Transverse colon (tissue), 4 donors: Measurements from ENCODE around the genes WFIKKN1, CIAO3, RPUSD1 and TPSG1.

GRCh38 chr16:603268-603626 is 13.4 kb downstream of the RAB40C start:
- PRO-cap = unidirectional peak, minus-strand start at chr16:603454
- RAMPAGE, long total RNA, 4 experiments = no peak in any of the 4 experiments

DNA sequence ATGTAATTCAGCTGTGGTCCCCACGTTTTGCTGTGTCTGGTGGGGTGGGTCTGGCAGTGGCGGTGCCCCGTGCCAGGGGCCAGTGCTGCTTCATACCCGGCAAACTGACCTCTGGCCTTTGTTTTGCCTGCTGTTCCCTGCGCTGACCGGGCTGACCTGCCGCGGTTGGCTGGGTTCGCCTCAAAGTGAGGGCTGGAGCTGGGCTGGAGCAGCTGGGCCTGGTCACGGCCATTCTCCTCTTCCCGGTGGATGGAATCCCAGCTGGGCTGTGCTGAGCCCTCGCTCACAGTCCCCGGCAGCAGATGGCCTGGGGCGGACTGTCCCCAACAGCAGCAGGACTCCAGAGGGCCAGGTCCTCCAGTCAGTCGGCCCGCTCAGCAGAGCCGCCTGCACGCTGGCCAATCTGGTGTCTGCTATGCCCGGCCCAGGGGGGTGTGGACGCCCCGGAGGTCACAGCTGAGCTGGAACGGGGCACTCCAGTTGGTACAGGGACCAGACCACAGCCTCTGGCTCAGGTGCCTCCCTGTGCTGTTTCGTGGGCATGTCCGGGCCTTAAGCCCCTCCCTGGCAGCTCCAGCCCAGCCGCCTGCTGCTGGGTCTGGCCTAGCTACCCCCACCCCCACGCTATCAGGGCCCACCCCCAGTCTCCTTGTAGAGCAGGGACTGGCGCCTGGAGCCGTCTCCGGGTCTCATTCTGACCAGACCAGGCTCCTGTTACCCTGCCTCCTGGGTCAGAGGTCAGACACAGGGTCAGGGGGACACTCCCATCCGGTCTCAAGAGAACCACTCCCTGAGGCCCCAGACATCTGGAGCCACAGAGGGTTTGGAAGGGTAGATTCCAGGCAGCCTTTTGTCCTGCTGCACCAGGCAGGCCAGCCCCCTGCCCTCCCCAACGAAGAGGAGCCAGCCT is 1.3 kb upstream of the WFIKKN1 start:
- PRO-cap = unidirectional peak, plus-strand start at position 817 of the sequence
- RAMPAGE, long total RNA, 4 experiments = no peak in any of the 4 experiments

DNA sequence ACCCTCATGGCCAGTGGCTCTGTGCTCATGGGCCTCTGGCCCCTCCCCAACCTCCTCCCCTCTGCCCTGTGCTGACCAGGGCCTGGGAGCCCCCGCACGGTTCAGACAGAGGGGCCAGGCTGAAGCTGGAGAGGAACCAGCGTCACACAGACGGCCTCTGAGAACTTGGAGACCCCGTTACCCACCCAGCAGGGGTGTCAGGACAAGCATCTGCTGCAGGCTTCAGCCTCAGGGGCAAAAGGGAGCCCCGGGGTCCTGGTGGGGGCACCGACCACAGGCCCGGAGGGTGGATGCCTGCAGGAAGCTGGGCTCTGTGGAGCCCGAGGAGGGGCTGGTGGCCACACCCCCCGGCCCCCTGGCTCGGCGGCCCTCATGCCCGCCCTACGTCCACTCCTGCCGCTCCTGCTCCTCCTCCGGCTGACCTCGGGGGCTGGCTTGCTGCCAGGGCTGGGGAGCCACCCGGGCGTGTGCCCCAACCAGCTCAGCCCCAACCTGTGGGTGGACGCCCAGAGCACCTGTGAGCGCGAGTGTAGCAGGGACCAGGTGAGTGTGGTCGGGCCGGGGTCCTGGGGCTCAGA is at the start of gene WFIKKN1:
Gene WFIKKN1, plus strand, starts transcription at position 104 of the 578 bp plus-strand sequence.
- PRO-cap = no peak
- RAMPAGE, long total RNA, 4 experiments = no peak in any of the 4 experiments

DNA sequence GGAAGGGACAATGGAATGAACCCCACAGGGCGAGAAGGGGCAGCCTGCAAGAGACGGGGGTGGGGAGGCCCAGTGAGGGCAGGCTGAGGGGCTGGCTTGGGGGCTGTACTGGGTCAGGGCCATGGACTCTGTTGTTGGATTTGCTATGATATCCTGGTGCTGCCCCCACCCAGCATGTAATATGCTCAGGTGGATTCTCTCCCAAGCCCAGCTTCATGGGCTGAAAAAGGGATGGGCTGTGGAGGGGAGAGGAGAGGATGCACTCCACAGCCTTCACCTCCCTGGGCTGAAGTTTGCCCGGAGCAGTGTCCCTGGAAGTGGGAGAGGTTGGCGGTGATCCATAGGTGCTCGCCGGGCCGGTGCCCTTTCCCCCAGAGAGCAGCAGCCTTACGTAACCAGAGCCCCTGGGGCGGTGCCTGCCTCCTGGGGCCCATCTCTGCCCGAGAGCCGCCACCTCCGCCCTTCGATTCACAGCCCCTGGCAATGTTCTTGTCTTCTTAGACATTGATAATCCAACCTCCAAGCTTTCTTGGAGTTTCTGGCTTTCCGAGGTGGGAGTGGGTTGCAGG is 3.4 kb upstream of the WDR90 start:
- PRO-cap = bidirectional peak, plus-strand start at position 453 of the sequence, minus-strand start at position 288 of the sequence
- RAMPAGE, long total RNA, 4 experiments = no peak in any of the 4 experiments

- PRO-cap = no peak
- RAMPAGE, long total RNA, 4 experiments = no peak in any of the 4 experiments
Observed at GRCh38 chr16:739886-740520, 794 bp downstream of the CIAO3 start.

GRCh38 chr16:740614-741683 is at the start of gene CIAO3:
Gene CIAO3 (minus strand): TSS chr16:740997.
- PRO-cap = bidirectional peak, plus-strand start at chr16:741145, minus-strand start at chr16:740934; bidirectional peak, plus-strand start at chr16:741409, minus-strand start at chr16:741321
- RAMPAGE, long total RNA, 4 experiments = start-site peak on the minus strand in 4 of 4 experiments, at chr16:740934-741013 at its widest, 59 to 130 reads per replicate

DNA sequence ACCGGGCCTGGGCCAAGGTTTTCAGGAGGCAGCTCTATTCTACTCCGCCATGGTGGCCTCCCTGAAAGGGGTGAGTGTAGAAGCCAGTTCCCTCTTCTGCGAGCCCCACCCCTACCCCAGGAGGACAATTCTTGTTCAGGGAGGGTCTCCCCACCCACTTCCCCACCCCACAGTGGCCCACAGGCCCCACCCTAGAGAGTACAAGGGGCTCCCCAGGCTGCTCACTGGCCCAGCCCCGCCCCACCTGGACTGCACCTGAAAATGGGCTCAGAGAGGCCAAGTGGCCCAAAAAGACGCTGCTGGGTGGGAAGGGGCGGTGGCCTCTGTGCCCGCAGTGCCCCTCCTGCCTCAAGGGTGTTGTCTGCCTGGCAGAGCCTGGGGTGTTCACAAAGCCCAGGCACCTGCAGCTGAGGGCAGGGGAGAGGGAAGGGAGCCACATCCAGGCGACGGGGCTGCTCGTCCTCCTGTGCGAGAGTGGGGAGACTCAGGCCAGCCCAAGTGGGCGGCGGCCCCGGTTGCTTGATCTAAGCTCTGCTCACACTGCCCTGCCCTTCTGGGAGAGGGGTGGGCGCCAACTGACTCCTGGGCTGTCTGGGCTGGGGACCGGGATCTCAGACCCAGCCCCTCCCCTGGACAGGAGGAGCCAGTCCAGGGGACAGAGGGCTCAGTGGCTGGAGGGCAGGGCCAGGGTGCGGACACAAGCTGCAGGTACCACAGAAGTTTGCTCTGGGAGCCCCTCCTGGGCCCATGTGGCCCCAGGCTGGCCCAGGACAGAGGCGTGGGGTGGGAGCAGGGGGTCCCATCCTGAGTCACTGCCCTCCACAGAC is 1.5 kb downstream of the MSLN start:
- PRO-cap = no peak
- RAMPAGE, long total RNA, 4 experiments = start-site peak on the plus strand in 1 of 4 experiments, centred at position 705 of the sequence, 33 reads per replicate

GRCh38 chr16:782468-783313 is 5.5 kb downstream of the RPUSD1 start:
- PRO-cap = no peak
- RAMPAGE, long total RNA, 4 experiments = no peak in any of the 4 experiments

DNA sequence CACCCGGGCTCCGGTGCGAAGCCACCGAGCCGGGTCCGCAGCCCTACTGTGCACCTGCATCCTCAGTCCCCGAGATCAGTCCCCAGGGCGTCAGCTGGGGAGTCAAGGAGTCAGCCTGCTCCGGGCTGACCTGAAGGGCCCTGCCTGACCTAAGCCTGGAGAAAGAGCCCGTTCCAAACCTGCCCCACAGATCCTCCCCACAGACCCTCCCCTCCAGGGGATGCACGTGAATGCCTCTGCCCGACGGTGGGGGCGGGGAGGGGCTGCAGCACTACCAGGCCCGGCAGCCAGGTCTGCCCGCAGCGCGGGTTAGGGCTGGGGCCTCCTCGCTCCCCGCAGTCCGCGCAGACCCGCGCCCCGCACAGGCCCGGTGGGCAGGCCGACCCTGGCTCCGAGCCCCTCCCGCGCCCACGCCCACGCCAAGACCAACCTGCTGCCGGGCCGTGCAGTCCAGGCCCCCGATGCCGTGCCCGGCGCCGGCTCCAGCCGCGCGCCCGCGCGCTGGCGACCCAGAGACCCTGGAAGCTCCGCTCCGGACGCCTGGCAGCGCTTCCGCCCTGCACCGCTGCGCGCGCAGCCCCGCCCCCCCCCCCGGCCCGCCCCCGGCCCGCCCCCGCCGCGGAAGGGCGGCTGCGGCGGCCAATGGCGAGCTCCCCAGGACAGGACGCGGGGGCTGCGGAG is at the start of gene RPUSD1:
Gene RPUSD1, minus strand, starts transcription at position 556 of the 681 bp plus-strand sequence.
- PRO-cap = unidirectional peak, minus-strand start at position 352 of the sequence; bidirectional peak, plus-strand start outside the sequence, minus-strand start at position 567 of the sequence
- RAMPAGE, long total RNA, 4 experiments = no peak in any of the 4 experiments

DNA sequence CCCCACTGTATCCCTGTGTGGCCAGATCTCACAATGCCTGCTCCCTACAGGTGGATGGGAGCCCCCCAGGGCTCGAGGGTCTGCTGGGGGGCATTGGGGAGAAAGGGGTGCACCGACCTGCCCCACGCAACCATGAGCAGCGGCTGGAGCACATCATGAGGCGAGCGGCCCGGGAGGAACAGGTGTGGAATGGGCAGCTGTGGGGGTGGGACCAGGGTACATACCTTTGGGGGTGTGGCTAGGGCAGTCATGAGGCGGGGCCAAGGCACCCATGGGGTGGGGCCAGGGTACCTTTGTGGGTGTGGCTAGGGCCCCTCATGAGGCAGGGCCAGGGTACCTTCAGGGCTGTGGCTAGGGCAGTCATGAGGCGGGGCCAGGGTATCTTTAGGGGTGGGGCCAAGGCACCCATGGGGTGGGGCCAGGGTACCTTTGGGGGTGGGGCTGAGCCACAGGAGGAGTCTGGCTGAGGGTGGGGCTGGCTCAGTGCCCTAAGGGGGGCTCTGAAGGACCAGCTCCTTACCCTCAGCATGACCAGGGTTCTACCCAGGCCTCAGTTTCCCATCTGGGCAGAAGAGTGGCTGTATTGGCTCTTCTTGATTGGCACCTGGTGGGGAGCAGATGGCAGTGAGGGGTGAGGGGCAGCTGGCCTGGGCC is 3.5 kb downstream of the GNG13 start:
- PRO-cap = no peak
- RAMPAGE, long total RNA, 4 experiments = no peak in any of the 4 experiments

DNA sequence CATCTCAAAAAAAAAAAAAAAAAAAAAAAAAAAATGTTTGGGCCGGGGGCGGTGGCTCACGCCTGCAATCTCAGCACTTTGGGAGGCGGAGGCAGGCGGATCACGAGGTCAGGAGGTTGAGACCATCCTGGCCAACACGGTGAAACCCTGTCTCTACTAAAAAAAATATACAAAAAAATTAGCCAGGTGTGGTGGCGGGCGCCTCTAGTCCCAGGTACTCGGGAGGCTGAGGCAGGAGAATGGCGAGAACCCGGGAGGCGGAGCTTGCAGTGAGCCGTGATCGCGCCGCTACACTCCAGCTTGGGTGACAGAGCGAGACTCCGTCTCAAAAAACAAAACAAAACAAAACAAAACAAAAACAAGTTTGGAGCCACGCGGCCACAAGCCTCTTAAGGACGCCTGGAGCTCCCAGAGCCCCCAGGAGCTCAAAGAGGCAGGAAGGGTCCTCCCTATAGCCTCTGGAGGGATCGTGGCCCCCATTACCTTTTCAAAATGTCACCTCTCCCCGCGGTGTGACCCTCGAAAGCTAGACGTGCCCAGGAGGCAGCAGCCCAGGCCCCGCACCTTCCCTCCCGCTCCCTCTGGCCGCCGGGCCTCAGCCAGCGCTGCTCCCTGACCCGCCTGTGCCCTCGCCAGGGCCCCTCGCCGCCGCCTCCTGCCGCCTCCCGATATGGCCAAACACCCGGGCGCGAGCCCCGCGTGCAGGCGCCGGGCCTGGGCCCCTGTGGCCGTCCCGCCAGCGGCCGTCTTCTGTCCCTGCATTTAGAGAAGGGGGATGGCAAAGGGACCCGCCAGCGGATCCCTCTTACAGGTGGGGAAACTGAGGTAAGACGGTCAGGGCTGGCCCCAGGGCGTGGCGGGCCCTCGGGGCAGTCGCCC is 6.5 kb upstream of the GNG13 start:
- PRO-cap = no peak
- RAMPAGE, long total RNA, 4 experiments = no peak in any of the 4 experiments

DNA sequence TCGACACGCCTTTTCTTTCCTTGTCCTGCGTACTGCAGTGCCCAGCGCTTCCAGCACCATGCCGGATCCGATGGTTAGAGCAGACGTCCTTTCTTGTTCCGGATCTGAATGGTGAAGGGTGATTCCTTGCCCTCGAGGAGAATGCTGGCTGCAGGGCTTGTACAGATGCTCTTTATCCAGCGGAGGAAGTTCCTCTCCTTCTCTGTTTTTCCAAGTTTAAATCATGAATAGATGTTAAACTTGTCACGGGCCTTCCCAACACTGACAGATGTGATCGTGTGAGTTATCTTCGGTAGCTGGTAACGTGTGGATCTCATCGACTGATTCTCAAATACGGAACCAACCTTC is 61.2 kb upstream of the GNG13 start:
- PRO-cap = no peak
- RAMPAGE, long total RNA, 4 experiments = start-site peak on the minus strand in 1 of 4 experiments, centred at position 221 of the sequence, 8 reads per replicate

DNA sequence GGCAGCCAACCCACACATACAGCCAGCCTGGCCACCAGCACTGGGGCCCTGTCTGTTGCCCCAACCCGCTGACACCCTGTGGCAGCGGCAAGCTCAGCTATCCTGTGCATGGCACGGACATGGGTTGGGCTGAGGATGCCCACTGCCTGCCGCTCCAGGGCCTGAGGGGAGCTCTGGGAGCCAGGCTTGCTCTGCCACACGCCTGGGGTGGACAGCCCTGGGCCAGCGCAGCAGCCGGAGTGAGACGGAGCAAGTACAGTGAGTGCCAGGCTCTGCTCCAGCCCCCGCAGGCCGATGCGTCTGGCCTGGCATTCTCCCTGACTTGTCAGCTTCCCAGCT is 68.8 kb downstream of the LMF1 start:
- PRO-cap = no peak
- RAMPAGE, long total RNA, 4 experiments = no peak in any of the 4 experiments

DNA sequence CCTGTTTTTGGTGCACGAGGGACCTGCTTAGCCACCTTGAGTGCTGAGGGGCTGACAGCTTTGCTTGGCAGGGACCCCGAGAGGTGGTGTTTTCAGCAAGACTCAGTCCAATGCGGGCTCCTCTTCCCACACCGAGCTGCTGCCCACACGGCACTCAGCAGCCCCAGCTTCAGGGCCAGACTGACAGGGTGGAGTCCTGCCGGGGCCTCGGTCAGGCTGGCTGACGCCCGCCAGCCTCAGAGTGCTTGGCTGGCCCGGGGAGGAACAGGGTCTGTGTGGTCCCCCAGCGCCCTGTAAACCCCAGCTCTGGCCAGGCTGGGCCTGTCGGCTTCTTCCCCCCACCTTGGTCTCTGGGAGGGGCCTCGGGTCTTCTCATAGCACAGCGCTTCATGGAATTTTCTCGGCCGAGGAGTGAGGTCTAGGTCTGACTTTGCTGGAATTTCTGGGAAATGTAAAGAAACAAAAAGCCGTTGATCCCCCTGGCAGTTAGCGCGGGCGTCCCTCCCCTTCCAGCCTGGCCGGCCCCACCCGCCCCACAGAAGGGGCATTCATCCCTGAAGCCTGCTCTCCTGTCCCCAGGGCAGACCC is 2.6 kb downstream of the SOX8 start:
- PRO-cap = no peak
- RAMPAGE, long total RNA, 4 experiments = no peak in any of the 4 experiments

DNA sequence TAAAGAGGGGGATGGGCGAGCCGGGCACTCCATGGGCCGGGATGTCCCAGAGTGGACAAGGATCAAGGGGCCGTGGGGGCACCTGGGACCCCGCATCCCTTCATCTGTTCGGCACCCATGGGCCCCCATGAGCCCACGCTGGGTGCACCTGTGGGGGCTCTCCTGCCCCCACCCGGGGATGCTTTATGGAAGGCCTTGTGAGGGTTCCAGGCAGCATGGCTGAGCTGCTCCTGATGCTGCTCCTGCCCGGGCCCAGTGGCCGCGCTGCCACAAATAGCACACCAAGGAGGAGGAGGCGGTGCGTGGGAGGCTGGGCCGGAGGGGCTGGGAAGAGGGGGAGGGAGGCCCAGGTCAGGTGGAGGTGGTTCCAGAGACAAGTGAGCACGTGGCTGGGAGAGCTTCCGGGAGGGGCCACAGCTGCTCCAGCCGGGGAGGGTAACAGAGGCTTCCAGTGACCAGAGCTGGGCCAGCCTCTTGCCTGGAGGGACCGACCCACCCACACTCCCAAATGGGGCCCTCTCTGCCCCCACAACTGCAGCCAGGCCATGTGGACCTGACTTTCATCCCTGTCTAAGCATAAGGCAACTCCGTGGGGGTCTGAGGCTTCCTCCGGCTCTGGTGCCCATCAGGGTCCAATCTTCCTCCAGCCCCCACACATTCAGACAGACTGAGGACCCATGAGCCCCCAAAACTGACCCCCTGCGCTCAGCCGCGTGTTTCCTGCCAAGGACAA is 4.8 kb downstream of the C1QTNF8 start:
- PRO-cap = no peak
- RAMPAGE, long total RNA, 4 experiments = no peak in any of the 4 experiments

GRCh38 chr16:1096279-1096614 is 203 bp upstream of the C1QTNF8 start:
- PRO-cap = no peak
- RAMPAGE, long total RNA, 4 experiments = no peak in any of the 4 experiments

DNA sequence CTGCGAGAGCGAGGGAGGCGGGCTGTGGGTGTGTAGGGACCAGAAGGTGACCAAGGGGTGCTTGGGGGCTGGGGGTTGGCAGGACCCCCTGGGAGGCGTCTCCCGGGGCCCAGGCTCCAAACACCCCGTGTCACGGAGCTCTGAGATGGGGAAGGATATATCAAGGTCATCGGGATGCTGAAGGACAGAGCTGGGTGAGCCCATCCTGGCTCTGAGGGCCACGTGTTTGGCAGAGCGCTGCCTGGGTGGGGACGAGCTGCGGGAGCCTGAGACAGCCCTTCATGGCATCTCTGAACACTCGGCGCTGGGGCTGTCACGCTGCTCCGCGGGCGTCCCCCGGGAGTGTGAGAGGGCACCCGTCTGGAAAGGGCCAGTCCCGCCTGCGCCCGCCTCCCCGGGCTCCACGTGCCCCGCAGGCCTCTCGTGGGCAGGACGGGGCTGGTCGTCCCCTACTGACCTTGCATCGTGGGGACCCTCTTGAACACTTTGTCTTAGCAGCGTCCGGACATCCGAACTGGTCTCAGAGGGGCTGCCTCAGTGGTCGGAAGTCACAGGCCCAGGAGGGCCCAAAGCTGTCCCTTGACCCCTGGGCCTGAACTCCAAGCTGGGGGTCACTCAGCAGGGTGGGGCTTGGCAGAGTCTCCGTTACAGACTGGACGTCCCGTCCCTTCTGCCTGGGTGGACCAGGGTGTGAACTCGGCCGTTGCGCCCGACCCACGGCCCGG is 4.4 kb downstream of the CACNA1H start:
- PRO-cap = no peak
- RAMPAGE, long total RNA, 4 experiments = no peak in any of the 4 experiments

DNA sequence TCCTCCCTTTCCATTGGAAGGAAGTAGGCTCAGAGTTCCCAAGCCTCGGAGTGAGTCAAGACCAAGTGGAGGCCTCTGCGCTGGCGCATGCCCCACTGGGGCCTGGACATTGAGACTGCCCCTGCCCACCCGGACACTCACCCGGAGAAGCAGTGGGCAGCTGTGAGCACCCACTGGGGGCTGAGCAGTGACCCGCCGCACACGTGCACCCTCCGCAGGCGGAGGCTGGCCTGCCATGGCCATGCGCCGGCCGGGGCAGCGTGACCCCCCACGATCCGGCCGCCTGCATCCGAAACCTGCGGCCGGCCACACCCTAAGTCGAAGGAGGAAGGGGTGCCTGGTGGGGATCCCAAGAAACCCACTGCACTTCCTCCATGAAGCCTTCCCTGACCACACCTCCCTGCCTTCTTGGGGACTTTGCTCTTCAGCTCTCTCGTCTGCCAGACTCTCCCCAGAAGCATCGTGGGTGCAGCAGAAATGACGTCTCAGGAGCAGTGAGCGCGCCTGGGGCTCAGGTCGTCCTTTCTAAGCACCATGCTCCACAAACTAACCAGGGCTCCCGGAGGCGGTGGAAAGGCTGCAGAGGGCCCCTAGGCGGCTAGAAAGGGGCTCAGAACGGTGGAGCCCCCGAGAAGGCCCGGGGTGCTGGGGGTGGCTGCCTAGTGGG is 1.7 kb downstream of the TPSG1 start:
- PRO-cap = no peak
- RAMPAGE, long total RNA, 4 experiments = no peak in any of the 4 experiments

GRCh38 chr16:1225078-1225556 is at the start of gene TPSG1:
Gene TPSG1 (minus strand): TSS chr16:1225268.
- PRO-cap = bidirectional peak, plus-strand start at chr16:1225347, minus-strand start at chr16:1225259
- RAMPAGE, long total RNA, 4 experiments = start-site peak on the minus strand in 4 of 4 experiments, at chr16:1225252-1225302 at its widest, 28 to 236 reads per replicate

- PRO-cap = unidirectional peak, minus-strand start at chr16:1379635
- RAMPAGE, long total RNA, 4 experiments = no peak in any of the 4 experiments
Observed at GRCh38 chr16:1379512-1380124, 27.9 kb downstream of the GNPTG start.